Parietal lobe (tissue), 2 donors: ENCODE measurements around a stretch of chr14.

DNA sequence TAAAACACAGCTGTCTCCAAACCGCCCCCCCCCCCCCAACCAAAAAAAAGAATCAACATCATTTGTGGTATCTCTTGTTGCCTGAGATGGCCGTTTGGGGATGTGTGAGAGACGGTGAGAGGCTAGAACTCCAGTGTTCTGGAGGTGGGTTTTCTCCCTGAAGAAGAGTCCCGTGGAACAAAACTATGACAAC, 3.7 kb upstream of the IRF2BPL start:
- RAMPAGE, long total RNA = no peak

DNA sequence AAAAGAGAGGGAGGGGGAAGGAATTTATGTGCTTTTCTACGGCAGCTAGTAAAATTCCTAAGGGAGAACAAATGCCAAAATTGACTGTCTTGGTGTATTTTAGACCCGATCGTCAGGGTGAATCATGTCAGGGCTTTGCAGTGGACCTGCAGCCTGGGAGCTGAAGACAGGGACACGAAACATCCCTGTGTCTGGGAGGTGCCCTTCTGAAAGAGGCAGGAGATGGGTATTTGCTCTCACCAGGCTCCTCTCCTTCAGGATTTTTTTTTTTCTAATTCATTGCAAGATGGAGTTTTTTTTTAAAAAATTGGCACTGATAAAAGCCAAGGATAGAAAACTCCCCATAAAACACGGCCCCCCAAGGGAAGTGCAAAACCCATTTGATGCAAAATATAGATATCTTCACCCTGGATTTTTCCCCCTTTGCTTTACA, 10.5 kb upstream of the IRF2BPL start:
- RAMPAGE, long total RNA = no peak

DNA sequence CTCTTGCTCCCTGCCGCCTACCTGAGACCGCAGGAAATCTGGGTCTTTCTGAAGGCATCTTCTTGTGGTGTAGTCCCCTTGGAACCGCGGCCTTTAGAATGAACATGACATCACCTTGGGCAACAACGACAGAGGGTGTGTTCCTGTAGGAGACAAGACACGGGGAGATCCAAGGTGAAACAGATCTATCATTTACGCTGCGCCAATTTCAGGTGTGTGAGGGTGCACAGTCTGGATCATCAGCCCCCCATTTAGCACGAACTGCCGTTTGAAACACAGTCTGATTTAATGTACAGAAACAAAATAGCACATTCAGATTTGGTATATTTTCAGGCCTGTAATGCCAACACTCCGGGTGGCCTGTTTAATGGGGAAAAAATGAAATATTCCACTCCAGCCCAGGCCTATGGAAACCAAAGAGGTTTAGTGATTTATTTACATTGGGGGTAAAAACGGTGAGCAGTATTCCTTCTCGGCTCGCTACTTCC, 12.6 kb upstream of the IRF2BPL start:
- RAMPAGE, long total RNA = no peak

DNA sequence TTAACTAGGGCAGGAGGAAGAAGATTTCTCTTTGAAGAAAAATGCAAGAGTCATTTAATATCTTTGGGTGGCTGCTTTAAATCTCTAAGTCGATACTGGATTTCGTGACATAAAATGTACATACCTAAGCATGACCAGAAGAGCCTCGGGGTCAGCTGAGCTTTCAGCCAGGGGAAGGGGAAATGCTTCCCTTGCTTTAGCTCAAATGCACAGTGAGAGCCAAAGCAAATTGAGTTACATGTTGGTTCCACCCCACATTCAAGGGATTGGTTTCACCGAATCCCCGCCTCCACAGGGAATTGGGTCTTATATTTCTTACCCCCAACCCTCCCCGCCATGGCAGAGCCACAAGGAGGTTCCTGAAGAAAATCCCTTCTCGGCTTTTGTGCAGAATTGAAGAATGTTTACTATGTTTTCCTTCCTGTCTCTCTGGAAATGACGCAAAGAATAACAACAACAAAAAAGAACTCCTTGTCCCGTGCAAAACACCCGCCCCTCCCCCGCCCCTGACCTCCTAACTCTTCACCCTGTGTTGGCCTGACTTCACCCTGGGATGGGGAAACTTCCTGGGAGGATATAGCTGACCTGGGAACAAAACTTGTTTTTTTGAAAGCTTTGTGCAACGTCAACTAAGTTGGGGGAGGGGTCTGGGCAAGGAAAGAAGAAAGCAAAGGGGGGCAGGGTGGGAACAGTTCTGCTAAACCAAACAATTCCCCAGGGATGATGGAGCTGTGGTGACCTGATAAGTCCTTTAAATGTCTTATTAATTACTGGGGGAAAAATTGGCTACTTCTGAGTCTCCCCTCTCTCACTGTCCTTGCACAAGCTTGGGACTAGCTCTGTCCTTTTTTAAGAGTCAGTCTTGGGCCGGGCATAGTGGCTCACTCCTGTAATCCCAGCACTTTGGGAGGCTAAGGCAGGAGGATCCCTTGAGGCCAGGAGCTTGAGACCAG, 21.8 kb upstream of the CIPC start:
- RAMPAGE, long total RNA = no peak

DNA sequence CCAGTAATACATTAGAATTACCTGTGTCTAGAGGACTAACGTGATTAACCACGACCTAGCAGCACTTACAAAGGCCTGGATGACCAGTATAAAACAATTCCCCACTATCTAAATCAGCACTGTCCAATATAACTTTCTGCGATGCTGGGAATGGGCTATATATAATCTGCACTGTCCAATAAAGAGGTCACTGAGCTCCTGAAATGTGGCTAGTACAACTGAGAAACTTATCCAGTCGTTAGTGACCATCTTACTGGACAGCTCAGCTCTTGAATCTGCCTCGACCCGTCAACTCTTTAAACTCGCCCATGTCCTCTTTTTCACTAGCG, 1.0 kb upstream of the CIPC start:
- RAMPAGE, long total RNA = no peak

GRCh38 chr14:77105106-77105922, 7.3 kb downstream of the CIPC start:
- RAMPAGE, long total RNA = no peak

DNA sequence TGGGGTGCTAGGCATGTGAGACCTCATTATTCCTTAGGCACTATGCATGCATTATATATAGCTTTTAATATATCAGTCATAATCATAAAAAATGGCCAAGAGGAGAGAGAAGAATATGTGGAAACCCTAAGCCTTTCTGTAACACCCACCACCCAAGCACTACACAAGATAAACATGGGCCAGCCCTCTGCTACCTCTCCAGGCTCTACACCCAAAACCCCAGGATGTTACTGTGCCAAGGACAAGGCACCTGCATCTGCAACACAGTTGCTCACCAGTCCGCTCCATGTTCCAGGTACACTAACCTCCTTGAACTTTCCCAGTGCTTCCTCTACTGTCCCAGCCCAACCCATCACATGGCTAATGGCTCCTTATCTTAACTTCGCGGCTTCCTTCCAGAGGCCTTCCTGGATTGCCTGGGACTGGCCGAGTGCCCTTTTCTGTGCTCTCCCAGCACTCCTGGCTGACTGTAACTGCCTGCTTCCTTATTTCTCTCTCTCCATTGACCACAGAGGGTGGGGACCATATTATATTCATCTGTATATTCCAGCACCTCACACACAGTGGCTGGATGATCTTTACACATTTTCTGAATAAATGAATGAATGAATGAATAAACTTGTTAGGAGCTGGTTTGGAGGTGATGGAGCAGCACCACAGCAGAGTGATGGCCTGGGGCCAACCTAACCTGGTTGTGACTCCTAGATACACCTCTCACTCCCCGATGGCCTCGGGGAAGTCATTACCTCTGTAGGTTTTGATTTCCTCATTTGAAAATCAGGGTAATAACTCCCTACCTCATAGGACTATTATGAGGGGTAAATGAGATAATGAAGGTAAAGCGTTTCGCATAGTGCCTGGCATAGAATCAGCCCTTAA, 20.9 kb downstream of the POMT2 start:
- RAMPAGE, long total RNA = no peak

GRCh38 chr14:77300907-77301511, 19.7 kb downstream of the POMT2 start:
- RAMPAGE, long total RNA = no peak

GRCh38 chr14:77303573-77304169, 17.0 kb downstream of the POMT2 start:
- RAMPAGE, long total RNA = no peak

GRCh38 chr14:77305999-77307018, 14.4 kb downstream of the POMT2 start:
- RAMPAGE, long total RNA = no peak

GRCh38 chr14:77307027-77307426, 13.7 kb downstream of the POMT2 start:
- RAMPAGE, long total RNA = no peak

- RAMPAGE, long total RNA = no peak
These were observed 4.6 kb downstream of the TMED8 start for GRCh38 chr14:77372180-77372787.

GRCh38 chr14:77641075-77641524, 24.7 kb upstream of the SPTLC2 start:
- RAMPAGE, long total RNA = no peak

DNA sequence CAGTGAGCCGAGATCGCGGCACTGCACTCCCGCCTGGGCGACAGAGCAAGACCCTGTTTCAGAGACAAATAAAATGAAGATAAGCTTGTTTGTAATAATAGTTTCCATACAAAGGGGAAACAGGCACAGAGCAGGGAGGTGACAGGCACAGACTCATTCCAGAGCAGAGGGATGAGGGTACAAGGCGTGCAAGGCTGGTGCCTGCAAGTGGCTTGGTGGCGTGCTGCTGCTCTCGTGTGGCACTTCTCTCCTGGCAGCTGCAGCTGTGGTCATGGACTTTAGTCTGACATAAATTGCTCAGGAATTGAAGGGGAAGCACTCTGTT, 17.2 kb downstream of the ADCK1 start:
- RAMPAGE, long total RNA = no peak

- RAMPAGE, long total RNA = no peak
These were observed 179.7 kb downstream of the ADCK1 start for GRCh38 chr14:77979599-77980100.

GRCh38 chr14:78566021-78566408, 395.8 kb downstream of the NRXN3 start:
- RAMPAGE, long total RNA = no peak

- RAMPAGE, long total RNA = no peak
These were observed 917.9 kb downstream of the DIO2 start for GRCh38 chr14:79293244-79293890.

- RAMPAGE, long total RNA = no peak
These were observed 452.1 kb downstream of the DIO2 start for GRCh38 chr14:79759177-79759627.

DNA sequence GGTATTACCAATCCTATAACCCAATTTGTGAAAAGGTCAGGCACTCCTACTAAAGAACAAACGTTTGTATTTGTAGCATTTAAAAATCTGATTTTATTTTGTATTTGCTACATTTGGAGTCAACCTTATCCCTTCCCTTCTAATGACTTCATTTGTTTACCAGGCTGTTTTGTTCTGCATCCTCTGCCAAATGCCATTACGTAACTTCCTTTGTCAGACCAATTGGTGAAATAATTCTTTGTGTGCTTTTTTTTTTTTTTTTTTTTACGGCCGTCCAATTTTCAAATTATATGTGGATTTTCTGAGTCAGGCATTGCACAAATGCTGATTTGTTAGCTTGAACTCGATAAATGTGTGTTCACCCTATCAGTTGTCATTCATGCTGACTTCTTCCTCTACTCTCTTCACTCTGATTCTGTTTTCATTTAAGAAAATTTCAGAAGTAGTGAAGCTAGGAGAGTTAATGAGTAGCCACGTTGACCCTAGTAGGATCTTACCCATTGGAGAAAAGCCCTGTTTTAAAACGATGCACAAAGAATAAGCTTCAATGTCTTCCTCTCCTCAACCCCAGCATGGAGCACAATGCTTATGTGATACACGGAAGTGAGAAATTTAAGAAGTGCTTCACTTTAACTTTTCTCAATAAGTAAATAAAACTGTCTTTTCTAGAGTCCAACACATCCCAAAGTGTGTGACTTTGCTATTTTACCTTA, 386.2 kb downstream of the DIO2 start:
- RAMPAGE, long total RNA = no peak

GRCh38 chr14:79861340-79862544, 349.6 kb downstream of the DIO2 start:
- RAMPAGE, long total RNA = no peak